Non-pigmented ciliary epithelial cell (primary cell): ENCODE data around the gene NFRKB.

DNA sequence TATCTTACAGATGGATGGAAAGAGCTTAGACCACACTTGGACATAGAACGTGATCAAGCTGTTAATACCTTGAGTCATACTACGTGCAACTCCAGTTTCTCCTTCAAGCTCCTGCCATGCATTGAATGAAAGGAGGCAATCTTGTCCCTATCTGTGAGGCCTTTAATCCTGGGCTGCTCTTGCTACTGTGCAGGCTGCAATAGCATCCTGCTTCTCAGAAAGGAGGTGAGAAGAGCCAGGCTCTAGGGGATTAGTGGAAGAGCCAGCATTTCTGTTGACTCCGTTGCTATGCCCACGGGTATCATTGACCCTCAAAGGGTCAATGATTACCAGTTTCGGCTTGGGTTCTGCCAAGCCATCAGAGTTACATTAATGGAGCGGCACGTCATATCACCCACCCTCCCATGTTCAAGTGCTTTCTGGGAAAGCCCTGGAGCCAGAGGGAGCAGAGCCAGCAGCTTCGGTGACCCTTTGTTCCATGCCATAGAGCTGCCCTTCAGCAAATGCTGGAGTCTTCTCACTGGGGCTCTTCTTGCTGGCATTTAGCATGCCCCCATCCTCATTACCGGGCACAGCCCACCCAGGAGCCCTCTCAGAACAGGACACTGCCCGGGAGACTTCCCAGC is 14.8 kb downstream of the KCNJ1 start:
- RRBS, result no CpG with 5 or more reads among the region's 10 CpGs

DNA sequence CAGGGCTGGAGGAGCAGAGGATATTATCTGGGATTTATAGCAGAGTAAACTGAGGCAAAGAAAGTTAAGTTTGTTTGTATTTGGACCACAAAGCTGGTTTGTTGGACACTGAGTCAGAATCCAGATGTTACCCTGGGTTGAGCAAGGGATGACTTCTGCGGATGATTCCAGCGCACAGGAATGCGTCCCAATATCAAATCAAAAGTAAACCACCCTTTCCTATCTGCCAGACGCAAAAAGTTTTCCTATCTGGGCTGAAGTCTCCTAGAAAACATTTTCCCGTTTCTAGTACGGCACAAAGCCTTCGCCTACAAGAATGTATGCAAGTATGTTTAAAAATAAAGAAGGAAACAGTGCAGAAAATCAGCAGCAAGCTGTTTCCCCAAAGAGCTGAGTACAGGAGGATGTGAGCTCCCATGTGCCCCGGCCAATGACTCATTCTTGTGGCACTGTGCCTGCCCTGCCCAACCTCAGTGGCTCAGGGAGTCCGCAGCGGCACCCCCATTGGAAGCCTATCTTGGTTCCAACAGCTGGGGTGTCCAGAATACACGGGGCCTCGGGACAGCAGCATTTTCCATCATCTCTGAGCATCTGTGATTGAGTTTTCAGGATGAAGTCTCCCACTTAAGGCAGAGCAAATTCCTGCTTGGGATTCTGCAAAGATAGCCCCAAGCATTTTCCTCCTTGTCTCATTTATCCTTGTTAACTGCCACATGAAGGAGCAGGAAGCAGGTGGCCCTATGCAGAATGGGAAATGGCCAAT is 17.3 kb downstream of the KCNJ5 start:
- RRBS, result no CpG with 5 or more reads among the region's 12 CpGs

DNA sequence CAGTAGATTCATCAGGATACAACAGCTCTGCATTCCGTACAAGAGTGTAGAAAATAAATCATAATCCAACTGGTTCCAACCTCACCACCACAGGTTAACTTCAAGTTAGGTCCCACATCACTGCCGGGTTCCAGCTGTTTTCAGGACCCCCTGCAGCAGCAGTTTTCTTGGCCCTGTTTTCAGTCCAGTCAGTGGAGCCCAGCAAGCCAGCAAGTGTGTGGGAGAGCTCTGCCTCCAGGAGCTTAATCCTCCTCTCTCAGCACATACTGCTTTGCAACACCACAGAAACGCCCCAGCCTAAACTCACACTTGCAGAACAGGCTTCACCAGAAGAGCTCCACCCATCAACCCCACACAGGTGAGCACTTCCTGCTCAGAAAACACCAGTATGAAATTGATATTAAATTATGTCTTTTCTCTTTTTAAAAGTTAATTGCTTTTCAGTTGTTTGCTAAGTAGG is 81.3 kb upstream of the TP53AIP1 start:
- RRBS, result no CpG with 5 or more reads among the region's 3 CpGs

GRCh38 chr11:129215814-129216401 is 23.8 kb upstream of the ARHGAP32 start:
- RRBS, result no CpG with 5 or more reads among the region's 7 CpGs

- RRBS, result no CpG with 5 or more reads among the region's 23 CpGs
These were observed 729 bp downstream of the BARX2 start for GRCh38 chr11:129376311-129376843.

DNA sequence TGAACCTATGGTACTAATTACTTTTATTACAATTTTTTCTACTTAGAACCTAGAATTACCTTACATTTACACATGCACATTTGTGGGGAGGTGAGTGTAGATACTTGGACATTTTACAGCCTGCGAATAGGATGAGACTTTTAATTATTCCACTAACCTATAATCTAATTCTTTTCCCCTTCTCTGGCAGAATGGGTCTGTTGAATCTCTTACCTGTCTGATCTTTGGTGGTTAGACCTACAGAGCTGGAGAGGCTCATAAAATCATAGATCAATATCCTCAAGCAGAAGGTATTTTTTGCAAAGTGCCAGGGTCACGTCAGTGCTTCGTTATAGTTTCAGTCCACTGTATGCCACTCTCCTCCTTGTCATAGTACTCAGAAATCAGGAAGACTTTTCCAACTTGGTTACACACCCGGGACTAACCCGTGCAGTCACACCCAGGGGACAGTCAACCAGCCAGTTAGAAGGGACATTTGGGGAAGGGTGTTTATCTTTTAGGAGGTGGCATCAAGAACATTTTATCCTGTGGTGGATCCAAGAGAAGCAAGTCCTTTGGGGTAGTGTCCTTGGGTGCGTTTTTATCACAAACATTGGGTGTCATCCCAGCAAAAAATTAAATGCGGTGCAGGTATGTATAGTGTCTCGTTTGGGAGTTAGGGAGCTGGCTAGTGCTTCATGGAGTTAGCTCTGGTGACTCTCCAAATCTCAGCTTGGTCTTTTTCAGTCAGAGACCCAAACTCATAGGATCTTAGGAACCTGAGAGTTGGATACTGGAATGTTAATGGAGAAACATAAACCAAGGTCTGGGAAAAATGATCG is 4.3 kb downstream of the BARX2 start:
- RRBS, result no CpG with 5 or more reads among the region's 9 CpGs

DNA sequence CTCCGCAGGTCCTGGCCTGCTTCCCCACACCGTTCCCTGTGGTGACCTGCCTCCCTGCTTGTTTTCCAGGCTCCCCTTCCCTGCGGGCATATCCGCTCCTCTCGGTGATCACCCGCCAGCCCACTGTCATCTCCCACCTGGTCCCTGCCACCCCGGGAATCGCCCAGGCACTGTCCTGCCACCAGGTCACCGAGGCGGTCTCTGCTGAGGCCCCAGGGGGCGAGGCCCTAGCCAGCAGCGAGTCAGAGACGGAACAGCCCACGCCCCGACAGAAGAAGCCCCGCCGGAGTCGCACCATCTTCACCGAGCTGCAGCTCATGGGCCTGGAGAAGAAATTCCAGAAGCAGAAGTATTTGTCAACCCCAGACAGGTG is 61.0 kb downstream of the BARX2 start:
- RRBS, result no CpG with 5 or more reads among the region's 19 CpGs

DNA sequence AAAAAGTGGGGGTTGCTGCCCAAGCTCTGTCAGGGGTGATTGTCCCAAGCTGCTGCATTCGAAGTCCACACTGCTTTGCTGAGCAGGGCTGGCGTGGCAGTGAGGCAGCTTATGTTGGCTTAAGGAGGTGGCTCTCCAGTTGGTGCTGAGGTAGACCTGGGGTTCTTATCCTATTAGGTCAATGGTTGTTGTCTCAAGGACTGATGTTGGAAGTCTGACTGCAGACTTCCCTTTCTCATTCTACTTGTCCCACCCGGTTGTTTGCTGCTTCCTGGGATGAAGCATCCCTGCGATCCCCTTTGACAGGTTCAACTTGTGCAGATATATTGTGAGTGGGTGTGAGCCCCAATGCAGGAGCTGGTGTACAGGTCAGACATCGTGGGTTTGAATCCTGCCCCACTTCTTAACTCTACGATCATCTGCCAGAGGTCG is 65.3 kb downstream of the BARX2 start:
- RRBS, result no CpG with 5 or more reads among the region's 7 CpGs

DNA sequence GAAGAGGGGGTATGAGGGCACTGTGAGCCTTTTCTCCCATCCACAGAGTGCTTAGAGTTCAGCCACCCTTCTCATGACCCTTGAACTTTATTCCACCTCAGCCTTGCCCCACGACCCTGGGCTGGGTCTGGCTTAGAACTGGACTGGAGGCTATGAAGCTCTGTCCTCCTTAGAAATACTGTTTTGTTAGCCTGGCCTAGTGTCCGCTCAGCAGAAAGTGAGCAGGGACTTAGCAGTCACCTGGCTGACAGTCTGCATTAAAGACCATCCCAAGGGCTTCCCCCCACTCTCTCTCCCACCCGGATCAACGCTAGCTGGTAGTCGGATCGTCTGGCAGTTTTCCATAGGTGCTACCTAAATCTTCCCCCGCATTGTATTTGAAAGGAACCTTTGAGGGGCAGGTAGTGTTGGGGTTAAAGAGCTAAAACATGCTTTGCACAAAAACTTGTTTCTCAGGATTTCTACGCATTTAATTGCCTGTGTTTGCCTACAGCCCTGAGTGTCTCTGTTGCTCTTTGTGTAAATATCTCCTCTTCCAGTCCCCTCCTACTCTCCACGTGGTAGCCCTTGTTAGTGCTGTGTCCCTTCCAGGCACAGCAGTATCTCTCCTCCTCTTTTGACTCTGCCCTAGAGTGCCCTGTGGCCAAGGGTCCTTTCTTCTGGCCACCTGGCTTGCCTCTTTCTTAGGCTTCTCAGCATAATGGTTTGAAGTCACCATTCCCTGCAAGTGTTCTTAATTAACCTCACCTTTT is 81.5 kb downstream of the BARX2 start:
- RRBS, result no CpG with 5 or more reads among the region's 9 CpGs

GRCh38 chr11:129728560-129729100 is 87.0 kb upstream of the TMEM45B start:
- RRBS, result no CpG with 5 or more reads among the region's 7 CpGs

DNA sequence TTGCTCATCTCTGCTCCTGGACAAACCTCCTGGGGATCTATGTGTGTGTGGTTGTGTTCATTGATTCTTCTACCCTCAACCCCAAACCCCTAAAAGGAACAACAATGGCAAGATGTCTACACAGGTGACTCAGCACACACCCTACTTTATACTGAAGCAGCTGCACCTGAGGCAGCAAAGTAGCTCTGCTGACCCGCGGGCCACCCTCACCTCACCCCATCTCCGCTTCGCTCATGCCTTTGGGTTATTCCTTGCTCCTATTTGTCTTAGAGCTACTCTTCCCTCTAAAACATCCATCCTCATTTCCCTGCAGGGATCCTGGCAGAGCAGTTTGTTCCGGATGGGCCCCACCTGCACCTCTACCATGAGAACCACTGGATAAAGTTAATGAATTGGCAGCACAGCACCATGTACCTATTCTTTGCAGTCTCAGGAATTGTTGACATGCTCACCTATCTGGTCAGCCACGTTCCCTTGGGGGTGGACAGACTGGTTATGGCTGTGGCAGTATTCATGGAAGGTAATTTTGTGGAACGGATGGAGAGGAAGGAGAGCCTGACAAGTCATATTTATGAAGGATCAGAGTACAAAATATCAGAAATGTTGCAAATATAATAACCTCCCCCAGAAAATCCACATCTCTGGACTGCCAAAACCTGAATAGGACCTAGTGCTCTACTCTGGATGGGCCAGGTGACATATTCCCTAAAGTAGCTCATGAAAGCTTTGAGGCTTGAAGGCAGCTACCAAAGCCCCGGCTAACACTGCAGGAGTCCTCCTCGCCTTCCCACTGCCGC is 38.8 kb downstream of the TMEM45B start:
- RRBS, result no CpG with 5 or more reads among the region's 10 CpGs

- RRBS, result 0% methylated on average over 1 of the region's 83 CpGs
These were observed at the start of gene NFRKB for GRCh38 chr11:129895228-129896438. NFRKB (minus strand) TSS chr11:129895578.

GRCh38 chr11:129949905-129951157 is 52.3 kb downstream of the PRDM10 start:
- RRBS, result no CpG with 5 or more reads among the region's 21 CpGs

DNA sequence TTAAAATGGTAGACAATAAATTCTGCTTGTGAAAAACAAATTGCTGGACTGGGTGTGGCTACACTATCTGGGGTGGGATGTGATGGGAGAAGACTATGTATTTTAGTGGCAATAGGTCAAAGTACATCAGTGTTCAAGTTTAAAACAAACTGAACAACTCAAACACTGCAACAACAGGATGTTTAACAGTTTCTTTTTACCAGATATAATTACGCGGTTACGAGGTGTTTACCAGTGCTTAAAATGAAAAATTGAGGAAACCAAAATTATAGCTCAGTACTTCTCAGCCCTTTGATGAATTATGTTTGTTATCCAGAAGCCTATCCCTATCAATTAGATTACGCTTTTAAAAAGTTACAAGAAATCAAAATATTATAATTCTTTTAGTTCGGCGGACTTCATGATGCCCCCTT is 3.2 kb downstream of the PRDM10 start:
- RRBS, result no CpG with 5 or more reads among the region's 6 CpGs

- RRBS, result no CpG with 5 or more reads among the region's 3 CpGs
These were observed 19.4 kb upstream of the APLP2 start for GRCh38 chr11:130050302-130050745.

- RRBS, result no CpG with 5 or more reads among the region's 8 CpGs
These were observed 27.5 kb upstream of the ST14 start for GRCh38 chr11:130132025-130132582.

GRCh38 chr11:130160763-130161219 is 1.2 kb downstream of the ST14 start:
- RRBS, result no CpG with 5 or more reads among the region's 11 CpGs

DNA sequence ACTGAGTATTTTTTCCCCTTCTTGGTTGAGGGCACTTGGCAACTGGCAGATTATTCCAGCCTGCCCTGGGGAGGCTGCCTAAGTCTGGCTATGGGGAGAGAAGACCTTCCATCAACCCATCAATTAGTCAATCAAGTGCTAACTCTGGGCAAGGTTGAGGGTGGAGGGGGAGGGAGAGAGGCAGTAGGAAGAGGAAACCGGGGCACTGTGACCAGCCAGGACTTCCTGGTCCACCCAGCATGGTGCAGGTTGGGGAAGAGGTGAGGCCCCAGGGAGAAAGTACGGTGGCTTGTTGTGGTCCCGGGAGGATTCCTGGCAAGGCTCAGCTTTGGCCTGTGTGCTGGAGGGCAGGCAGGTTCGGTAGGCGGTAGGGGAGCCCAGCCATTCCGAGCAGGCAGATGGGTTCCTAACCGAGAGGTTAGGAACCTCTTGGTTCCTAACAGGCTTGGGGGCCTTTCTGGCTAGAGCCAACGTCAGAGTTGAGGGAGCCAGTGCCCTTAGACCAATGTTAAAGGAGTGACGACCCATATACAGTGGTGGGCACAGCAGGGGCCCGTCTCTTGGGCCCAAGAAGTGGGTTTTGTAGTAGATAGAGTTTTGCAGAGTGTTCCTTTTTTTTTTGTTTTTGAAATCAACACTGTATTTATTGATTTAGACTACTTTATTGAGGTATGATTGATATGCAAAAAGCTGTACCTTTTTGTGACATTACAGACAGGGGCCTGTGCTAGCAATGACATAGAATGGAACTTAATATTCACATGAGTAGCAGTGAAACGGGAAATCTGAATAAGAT is 10.9 kb downstream of the ST14 start:
- RRBS, result 81% methylated on average over 3 of the region's 11 CpGs

GRCh38 chr11:130390395-130390892 is 38.0 kb downstream of the ADAMTS8 start:
- RRBS, result 53% methylated on average over 2 of the region's 7 CpGs

DNA sequence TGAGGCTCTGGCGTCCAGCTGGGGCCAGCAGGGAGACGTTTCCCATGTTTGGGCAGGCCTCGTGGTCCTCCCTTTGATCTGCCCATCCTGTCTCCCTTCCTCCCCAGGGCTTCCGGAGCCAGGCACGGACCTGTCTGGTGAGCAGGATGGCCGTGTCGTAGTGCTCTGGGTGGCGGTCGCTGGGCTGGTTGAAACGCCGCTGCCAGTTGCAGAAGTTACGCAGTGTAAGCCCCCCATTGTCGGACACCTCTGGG is 9.6 kb downstream of the ADAMTS8 start:
- RRBS, result no CpG with 5 or more reads among the region's 13 CpGs